Esophagus squamous epithelium (tissue), 4 donors: Measurements from ENCODE around the gene ROGDI.

DNA sequence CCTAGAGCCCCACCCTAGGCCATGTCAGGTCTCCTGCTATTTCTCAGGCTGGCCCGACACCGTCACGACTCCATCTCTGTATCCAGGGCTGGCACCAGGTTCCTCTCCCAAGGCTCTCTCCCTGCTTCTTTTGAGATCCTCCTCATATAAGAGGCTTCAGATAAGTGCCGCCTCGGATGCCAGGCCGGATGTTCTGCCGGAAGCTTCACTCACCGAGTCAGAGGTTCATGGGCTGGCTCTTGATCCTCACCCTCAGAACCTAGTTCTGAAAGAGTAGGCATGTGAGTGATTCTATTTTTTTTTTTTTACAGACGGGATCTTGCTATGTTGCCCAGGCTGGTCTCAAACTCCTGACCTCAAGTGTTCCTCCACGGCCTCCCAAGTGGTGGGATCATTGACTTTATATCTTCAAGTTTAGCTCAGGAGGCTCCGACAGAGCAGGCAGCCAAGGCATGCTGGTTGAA is 27.1 kb upstream of the ADCY9 start:
- PRO-cap: no peak
- RAMPAGE, long total RNA, 4 experiments: no peak in any of the 4 experiments

DNA sequence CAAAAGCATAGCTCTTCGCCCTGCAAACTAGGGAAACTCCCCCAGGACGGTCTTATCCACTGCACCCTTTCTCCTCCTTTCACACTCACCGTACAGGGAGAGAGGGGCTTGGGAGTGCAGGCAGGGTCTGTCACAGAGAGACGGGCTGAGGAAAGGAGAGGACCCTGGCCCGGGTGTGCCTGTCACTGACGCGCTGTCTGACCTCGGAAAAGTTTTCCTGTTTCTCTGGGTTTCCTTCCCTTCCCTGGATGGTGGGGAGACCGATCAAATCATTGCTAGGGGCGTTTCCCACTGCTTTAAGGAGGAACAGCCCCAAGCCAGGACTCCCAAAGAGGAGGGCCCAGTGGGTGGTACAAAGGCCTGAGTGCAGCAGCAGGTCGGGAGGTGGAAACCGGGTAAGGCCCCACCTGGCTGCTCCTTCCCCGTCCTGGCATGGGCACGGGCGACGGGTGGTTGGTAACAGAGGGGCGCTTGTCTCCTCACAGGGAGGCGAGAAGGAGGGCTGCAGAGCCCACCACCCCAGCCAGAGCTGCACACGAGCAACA is 2.3 kb downstream of the SRL start:
- PRO-cap: no peak
- RAMPAGE, long total RNA, 4 experiments: no peak in any of the 4 experiments

- PRO-cap: no peak
- RAMPAGE, long total RNA, 4 experiments: no peak in any of the 4 experiments
These were observed 2.0 kb upstream of the GLIS2 start for GRCh38 chr16:4313795-4314267.

- PRO-cap: no peak
- RAMPAGE, long total RNA, 4 experiments: no peak in any of the 4 experiments
These were observed 984 bp downstream of the GLIS2 start for GRCh38 chr16:4316601-4317501.

- PRO-cap: no peak
- RAMPAGE, long total RNA, 4 experiments: no peak in any of the 4 experiments
These were observed 13.9 kb downstream of the PAM16 start for GRCh38 chr16:4336902-4337911.

DNA sequence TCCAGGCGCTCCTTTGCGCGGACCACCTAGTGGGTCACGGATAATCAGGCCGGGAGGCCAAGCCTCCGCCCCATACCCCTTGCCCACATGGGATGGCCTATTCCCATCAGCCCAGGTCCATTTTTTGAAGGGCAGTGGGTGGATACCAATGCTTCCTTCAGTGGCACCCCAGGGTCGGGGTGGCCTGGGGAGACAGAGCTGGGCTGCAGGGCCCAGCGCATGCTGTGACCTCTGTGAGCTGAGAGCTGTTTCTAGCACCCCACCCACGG is 10.8 kb downstream of the PAM16 start:
- PRO-cap: no peak
- RAMPAGE, long total RNA, 4 experiments: no peak in any of the 4 experiments

- PRO-cap: no peak
- RAMPAGE, long total RNA, 4 experiments: no peak in any of the 4 experiments
These were observed 2.2 kb upstream of the VASN start for GRCh38 chr16:4369345-4369967.

GRCh38 chr16:4376070-4376627 is 4.5 kb downstream of the VASN start:
- PRO-cap: bidirectional peak, plus-strand start at chr16:4376371, minus-strand start at chr16:4376276
- RAMPAGE, long total RNA, 4 experiments: no peak in any of the 4 experiments

DNA sequence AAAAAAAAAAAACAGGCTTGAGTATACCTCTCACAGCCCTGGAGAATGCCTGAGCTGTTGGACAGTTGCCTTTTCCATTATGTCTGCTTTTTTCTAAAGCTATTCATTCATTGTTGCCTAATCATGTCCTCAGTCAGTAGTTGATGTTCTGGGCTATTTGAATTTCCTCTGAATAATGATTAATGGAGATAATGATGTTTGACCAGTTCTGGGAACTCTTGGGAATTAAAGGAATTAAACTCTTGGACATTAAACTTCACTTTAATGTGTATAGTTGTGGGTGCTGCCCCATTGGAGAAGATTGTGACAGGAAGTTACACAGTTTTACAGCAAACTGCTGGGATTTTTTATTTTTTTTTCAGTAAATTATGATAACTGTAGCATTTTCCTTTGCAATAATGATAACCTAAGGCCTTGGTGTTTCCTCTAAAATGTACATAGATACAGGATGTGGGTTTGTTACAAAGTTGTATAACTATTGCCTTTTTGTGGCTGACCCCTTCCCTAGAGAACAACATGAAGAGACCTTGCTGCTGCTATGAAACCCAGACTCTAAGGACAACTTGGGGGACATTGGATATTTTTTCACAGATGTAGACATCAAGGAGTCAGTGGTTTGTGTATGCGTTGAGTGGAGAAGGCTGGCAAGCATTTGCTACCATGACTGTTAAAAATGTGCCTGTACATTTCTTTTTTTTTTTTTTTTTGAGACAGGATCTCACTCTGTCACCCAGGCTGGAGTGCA is 12.1 kb downstream of the HMOX2 start:
- PRO-cap: no peak
- RAMPAGE, long total RNA, 4 experiments: no peak in any of the 4 experiments

DNA sequence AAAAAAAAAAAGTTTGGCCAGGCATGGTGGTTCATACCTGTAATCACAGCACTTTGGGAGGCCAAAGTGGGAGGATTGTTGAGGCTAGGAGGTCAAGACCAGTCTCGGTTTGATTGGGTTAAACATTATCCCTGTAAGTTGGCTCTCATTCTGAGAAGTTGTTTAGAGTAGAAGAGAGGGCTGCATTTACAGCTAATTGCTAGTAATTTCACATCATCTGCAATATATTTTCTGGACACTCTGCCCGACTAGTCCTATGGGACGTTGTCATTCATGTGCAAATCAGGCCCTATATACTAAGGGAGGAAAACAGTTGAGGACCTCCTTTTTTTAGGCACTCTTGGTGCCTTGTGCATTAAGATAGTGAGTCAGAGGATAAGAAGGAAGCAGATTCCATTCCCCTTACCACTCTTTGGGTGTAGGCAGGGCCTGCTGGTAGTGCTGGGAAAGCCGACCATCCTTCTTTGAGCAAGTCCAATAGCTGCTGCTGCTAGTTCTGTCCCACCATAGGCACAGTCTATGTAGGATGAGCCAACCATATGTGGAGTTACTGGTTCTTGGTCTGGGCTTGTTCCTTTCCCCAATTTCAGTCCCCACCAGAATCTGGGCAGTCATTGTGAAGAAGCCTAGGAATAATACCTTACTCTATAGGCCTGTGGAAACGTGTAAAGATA is 18.8 kb downstream of the HMOX2 start:
- PRO-cap: bidirectional peak, plus-strand start at position 405 of the sequence, minus-strand start at position 350 of the sequence
- RAMPAGE, long total RNA, 4 experiments: no peak in any of the 4 experiments

DNA sequence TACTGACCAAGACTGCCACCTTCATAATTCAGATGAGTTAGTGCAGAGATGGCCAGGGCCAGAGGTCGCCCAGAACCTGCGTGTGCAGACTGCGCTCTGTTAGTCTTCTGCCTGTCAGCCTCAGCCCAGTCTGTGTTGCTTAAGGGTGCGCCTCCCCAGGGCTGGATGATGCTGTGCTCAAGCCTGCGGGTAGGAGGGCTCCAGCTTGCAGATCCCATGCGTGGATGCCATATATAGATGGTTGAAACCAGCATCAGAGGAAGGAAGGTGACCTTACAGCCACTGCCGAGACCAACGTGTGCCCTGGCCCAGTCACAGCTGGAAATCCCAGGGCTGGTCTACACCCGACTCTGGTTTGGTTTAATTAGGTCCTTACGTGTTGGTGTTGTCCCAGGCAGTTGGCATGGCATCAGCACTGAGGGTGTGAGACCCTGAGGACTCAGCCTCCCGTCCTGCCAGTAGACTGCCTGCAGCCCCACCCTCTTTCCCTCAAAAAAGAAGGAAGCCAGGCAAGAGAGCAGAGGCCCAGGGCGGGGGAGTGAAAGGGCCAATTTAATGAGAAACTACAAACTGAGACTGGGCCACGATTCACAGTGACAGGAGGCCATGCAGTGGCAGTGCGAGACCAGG is 27.7 kb downstream of the CDIP1 start:
- PRO-cap: no peak
- RAMPAGE, long total RNA, 4 experiments: no peak in any of the 4 experiments

GRCh38 chr16:4537131-4538164 is 1.1 kb downstream of the CDIP1 start:
- PRO-cap: bidirectional peak, plus-strand start at chr16:4537939, minus-strand start at chr16:4537529
- RAMPAGE, long total RNA, 4 experiments: start-site peak on the plus strand in 2 of 4 experiments, at chr16:4537476-4537591 at its widest, 6 to 7 reads per replicate

DNA sequence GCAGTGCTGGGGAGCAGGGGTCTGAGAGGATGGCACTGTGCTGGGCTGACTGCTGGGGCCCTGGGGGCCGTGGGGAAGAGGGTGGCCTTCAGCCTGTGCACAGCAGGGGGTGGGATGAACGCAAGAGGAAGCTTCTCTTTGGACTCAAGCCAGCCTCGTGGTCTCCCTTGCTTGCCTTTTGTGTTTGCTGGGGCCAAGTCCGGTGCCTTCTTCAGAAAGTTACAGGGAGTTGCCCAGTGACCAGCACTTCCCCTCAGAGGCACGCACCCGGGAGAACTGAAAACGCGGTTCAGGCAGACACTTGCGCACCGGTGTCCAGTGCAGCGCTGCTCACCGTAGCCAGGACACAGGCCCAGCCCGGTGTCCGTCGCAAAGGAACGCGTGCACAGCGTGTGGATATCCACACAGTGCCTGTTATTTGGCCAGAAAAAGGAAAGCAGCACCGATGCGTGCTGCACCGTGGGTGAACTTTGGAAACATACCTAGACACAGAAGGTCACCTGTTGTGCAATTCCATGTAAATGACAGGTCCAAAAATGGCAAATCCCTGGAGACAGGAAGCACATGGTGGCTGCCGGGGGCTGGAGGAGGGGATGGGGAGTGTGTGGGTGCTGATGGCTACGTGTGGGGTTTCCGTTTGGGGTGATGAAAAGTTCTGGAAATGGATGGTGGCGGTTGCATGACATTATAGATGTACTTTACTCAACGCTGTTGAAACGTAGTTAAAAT is 29.4 kb upstream of the NUDT16L1 start:
- PRO-cap: no peak
- RAMPAGE, long total RNA, 4 experiments: no peak in any of the 4 experiments

DNA sequence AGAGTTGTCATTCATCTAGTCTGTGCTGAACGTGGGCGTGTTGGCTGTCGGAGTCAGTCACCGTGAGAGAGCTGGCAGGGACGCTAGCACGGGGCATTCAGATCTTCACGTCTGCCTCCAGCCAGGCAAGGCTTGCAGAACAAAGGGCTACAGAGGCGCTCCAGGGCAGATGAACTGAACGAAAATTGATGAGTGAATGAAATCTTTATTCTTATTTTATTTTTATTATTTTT is 19.7 kb upstream of the NUDT16L1 start:
- PRO-cap: no peak
- RAMPAGE, long total RNA, 4 experiments: no peak in any of the 4 experiments

GRCh38 chr16:4679584-4680814 is 13.4 kb upstream of the NUDT16L1 start:
- PRO-cap: bidirectional peak, plus-strand start at chr16:4680380, minus-strand start at chr16:4680254
- RAMPAGE, long total RNA, 4 experiments: no peak in any of the 4 experiments

DNA sequence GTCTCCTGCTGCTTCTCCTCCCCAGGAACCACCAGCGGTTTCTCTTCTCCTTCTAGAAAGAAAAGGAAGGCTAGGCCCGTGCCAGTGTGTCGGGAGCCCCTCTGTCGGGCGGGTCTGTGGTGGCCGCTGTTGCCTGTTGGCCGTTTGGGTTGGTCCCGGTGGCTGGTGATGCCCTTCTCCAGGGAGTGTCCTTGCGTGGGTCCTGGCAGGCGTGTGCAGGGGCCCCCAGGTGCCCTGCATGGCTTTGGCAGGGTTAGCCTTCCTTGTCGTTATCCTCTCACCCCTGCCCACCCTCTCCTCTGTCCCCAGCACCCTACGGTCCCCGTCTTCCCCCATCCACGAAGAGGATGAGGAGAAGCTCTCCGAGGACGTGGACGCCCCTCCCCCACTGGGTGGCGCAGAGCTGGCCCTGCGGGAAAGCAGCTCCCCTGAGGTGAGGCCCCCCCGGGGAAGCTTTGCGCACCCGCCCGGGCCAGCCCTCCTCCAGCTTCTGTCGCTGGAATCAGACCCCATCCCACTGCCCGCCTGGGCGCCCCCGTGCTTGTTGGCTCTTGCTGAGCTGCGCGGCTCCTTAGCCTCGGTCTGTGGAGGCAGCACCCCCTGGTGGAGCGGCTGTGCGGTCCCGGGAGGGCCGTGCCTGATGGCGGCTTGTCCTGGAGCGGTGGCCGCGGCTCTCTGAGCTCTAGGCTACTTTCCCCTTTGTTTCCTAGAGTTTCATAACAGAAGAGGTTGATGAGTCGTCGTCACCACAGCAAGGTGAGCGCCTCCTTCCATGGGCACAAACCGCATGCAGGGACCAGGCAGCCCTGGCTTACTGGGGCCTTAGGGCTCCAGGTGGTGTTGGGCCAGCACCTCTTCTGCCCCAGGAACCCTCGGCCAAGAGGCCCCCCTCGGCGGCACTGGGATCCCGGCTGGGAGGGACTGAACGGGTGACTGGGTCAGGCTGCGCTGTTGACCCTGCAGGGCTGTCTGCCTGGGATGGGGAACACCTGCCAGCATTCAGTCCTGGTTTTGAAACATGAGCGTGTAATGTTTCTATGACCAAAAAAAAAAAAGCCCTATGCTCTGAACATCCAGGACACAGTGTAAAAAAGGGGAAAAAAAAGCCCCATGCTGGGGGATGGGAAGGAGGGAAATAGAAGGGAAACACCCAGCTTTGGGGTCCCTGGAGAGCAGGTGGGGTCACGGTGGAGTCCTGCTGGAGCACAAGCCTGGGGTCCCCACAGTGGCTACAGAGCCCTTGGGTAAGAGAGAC is 10.4 kb upstream of the NUDT16L1 start:
- PRO-cap: no peak
- RAMPAGE, long total RNA, 4 experiments: no peak in any of the 4 experiments

GRCh38 chr16:4723301-4723674 is 10.8 kb downstream of the ANKS3 start:
- PRO-cap: no peak
- RAMPAGE, long total RNA, 4 experiments: no peak in any of the 4 experiments

DNA sequence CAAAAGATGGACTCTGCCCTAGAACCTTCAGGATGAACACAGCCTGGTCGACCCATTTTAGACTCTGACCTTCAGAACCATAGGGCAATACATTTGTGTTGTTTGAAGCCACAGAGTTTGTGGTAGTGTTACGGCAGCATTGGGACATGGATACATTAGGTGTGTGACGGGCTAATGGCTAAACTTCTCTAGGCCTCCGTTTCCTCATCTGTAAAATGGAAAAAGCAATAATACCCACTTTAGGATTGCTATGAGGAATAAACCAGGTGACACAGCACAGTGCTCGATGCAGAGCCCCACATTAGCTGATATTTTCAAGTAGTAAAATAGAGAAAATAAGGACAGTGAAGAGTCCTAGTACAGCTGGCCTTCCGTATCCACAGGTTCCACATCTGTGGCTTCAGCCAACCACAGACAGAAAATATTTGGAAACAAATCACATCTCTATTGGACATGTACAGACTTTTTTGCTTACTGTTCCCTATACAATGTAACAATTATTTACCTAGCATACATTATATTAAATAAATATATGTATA is 1.9 kb upstream of the SMIM22 start:
- PRO-cap: no peak
- RAMPAGE, long total RNA, 4 experiments: no peak in any of the 4 experiments

DNA sequence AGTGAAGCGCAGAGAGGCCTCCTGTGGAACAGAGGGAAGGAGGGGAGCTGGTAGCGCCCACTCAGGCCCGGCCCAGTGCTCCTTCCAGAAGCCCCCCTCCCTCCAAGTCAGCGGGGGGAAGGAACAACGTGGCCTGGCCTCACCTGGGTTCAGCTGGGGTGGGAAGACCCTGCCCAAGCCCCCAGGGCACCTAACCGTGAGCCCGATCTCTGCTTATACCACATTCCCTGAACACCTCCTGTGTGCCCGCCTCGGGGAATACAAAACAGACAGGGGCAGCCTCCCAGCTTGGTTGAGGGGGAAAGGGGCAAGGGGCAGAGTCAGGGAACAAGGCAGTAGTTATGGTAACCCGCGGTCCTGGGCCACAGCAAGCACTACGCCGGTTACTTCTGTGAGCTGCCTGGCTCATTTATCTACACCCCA is 857 bp downstream of the ROGDI start:
- PRO-cap: no peak
- RAMPAGE, long total RNA, 4 experiments: no peak in any of the 4 experiments

DNA sequence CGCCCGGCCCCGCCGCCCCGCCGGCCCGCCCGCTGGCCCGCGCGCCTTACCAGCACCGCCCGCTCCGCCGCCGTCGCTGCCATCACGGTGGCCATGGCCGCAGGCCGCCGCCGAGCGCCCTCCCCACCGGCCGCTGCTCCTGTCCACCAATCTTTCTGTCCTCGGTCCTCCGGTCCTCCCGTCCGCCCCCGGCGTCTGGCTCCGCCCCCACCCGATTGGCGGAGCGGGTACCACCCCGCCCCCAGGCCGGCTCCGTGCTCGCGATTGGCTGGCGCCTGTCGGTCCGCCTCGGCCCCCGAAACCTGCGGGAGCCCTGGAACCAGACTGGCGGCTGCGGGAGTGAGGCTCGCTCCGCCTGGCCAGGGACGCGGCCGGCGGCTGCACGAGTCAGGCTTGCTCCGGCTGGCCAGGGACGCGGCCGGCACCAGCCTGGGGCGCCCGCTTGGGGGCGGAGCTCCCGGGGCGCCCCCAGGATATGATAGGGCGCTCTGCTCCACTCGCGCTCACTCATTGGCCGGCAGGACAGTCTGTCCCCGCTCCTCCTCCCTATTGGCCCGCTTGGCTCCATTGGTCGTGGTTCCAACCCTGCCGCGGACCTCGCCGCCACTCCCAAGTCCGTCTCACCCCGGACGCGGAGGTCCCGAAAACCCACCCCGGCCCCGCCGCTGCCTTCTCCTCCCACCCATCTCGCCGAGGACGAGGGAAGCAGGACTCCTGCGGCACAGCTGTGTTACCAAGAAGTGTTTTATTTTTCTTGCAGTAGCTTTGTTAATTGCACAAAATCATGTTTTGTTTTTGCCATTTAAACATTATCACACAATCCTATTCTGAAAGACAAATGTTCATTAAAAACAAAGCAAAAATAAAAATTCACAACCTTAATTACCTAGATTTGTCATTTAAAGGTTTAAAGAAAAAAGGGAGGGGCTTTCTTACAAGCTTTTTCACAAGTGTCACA is at the start of gene ROGDI:
TSS of gene ROGDI (minus strand) at position 157 of the 958 bp plus-strand sequence.
- PRO-cap: bidirectional peak, plus-strand start at position 322 of the sequence, minus-strand start at position 197 of the sequence; bidirectional peak, plus-strand start at position 577 of the sequence, minus-strand start at position 395 of the sequence
- RAMPAGE, long total RNA, 4 experiments: start-site peak on the minus strand in 1 of 4 experiments, centred at position 169 of the sequence, 139 reads per replicate